Neuron (in vitro differentiated cells): Measurements from ENCODE around the gene MMP11.

DNA sequence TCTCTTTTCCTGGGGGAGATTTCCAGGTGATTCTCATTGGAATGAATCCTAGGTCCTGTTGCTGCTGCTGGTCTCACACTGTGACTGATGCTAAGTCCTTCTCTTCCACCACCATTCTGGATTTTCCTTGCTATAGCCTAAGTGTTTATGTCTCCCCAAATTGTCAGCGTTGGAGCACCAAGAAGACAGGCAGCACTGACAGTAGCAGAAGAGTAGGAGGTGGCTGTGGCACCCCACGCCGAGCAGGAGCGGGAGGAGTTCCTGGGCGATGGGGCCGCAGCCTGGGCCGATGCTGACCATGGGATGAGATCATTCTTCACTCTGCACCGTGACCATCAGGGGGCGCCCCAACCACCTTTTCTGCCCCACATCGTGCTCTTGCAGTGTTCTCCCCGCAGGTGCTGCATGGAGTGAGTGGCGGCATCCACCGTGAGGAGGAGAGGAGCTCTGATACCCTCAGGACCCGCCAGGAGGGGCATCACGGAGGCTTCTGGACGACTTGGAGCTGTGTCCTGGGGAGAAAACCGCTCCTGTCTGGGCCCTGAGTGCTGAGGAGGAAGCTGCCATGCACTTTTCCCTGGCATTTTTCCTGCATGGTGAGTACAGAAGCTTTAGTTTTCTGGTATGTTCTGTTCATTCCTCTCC is 57.0 kb downstream of the LRRC74B start:
- PRO-cap: bidirectional peak, plus-strand start at position 386 of the sequence, minus-strand start at position 291 of the sequence

- PRO-cap: no peak
These were observed 9.9 kb upstream of the TMEM191C start for GRCh38 chr22:21457202-21457866.

- PRO-cap: no peak
These were observed 1.0 kb downstream of the YPEL1 start for GRCh38 chr22:21734648-21734912.

- PRO-cap: no peak
These were observed 23.5 kb upstream of the YPEL1 start for GRCh38 chr22:21758739-21759905.

DNA sequence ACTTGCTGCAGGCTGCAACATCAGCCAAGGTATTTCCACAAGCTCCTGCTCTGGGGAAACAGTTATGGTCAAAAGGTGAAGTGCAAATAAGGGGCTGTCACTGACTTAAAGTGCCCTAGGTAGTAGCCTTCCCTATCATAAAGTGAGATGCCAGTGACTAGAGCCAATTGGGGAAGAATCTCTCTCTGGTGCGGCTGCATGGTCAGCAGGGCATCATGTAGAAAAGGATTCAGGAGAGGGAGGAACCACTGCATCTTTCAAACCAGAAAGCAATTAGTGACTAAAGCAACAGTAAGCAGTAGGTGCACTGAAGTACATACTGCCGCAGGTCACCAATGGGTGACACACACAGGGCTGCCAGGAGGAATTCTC is 28.1 kb upstream of the YPEL1 start:
- PRO-cap: no peak

- PRO-cap: no peak
These were observed 43.4 kb downstream of the MAPK1 start for GRCh38 chr22:21823946-21824533.

- PRO-cap: no peak
These were observed 5.9 kb upstream of the PPM1F start for GRCh38 chr22:21958338-21959102.

DNA sequence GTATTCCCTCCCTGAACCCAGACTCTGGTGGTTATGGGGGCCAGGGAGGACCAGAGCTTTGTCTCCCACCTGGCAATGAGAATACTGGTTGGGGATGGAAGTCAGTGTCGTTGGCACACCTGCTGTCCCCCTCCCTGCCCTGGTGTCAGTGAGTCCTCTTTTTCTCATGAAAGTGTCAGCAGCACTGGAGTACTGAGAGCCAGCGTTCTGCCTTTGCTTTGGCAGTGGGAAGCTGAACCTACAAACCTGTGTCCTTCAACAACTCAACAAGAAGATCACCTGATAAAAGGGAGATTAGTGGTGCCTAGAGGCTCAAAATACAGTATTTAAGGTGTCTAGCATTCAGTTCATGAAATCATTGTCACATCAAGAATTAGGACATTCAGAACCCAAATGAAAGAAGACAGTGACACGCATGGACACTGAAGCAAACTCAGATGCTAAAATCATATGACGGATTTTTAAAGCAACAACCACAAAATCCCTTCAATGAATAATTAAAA is 77.5 kb upstream of the VPREB1 start:
- PRO-cap: no peak

- PRO-cap: no peak
These were observed 125.3 kb downstream of the VPREB1 start for GRCh38 chr22:22369785-22370451.

- PRO-cap: no peak
These were observed 126.4 kb downstream of the VPREB1 start for GRCh38 chr22:22370828-22371525.

DNA sequence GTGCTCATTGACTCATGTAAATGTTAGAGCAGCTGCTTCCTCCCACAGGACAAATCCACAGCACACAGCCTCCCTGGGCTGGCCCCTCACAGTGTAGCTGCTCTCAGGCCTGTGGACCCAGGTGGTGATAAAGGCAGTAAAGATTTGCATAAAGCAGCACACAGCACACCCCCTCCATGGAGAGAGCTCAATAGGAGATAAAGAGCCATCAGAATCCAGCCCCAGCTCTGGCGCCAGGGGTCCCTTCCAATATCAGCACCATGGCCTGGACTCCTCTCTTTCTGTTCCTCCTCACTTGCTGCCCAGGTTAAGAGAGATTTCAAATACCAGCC is 113.8 kb downstream of the ZNF280B start:
- PRO-cap: no peak

DNA sequence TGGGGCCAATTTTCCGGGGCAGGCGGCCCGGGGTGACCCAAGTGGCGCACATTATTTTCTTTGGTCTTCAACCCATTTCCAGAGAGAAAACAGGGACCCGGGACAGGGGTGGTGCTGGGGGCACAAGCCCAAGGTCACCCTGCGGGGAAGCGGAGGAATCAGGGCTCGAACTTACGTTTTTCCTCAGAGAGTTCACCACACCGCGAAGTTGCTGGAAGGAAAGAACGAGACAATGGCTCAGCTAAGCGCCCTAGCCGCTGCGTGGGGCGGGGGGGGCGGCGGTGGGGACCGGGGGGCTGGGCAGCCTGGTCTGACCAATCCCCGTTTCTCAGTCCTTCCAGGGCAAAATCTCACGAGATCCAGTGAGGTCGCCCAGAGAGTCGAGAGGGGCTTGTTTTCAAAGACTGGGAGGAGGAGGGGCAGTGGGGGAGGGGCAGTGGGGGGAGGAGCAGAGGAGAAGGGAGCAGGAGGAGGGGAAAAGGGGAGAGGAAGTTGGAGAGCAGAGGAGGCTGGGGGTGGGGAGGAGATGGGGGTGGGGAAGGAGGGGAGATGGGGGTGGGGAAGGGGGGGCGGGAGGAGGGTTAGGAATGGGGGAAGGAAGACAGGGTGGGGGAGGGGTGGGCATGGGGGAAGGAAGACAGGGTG is 1.6 kb downstream of the PRAME start:
- PRO-cap: no peak

GRCh38 chr22:22693226-22694088 is 49.0 kb downstream of the GGTLC2 start:
- PRO-cap: no peak

DNA sequence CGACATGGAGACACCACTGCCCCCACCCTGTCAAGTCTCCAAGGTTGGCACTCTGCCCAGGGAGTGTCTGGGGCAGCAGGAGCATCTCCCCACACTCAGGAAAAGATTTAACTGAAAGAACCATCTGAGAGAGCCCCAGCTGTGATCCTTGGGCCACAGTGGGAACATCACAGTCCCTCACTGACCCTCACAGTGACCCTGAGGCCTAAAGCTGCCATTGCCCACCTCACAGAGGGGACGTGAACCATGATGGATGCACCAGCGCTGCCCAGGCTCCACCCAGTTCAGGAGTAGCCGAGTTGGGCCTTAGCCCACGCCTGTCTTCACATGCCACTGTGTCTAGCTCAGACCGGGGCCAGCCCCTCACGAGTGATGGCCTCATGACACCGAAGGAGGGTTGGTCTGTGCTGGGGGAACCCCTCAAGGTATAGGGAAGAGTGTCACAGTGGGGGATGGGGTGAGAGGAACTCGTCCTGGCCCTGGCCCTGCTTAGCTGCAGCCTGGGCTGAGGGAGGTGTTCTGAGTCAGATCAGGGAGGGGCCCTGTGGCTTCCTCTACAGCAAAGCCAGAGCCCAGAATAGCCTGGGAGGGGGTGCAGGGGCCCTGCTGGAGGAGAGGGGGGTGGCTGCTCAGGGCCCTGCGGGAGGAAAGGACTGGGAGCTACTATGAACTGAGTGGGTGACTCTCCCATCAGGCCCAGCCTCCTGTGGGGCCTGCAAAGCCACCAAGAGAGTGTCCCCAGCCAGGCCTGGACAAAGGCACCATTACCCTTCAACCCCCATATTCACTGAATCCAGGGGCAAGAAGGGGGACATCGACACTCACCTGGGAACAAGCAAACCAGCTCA is 41.0 kb downstream of the IGLL5 start:
- PRO-cap: no peak

DNA sequence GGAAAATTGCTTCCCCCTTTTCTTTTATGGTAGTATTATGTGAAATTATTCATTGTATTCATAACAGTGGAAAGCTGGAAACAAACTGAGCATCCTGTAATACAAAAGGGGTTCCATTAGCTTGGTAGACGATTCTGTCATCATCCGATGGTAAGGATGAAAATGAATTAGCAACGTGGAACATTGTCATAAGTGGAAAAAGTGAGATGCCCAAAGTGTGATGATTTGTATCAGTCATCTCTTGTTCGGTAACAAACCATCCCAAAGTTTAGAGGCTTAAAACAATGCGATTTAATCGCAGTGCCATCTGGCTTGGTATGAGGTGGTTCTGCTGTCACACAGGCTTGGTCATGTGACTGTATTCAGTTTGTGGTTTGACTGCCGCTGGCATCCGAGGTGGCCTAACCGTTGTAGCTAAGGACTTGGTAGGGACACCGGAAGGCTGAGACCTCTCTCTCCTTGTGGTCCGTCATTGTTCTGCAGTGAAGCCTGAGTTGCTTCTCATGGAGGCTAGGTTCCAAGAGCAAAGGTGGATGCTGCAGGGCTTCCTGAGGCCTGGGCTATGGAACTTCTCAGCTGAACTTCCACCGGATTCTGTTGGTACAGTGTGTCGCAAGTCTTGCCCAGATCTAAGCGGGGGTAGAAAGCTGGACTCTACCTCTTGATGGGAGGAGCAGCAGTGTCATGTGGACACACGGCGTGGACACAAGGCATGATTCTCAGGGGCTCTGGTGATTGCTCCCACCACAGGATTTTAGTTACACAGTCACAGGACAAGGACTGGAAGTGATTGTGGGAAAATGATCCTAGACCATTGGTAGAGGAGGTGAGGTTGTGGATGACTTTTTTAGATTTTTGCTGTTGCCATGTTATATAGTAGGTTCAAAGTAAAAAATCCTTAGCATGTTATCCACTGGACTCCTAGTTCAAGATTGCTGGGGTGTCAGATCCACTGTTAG is 36.3 kb downstream of the BCR start:
- PRO-cap: no peak

- PRO-cap: no peak
These were observed 112.1 kb downstream of the BCR start for GRCh38 chr22:23292226-23292981.

GRCh38 chr22:23534248-23534594 is 45.9 kb downstream of the IGLL1 start:
- PRO-cap: no peak

DNA sequence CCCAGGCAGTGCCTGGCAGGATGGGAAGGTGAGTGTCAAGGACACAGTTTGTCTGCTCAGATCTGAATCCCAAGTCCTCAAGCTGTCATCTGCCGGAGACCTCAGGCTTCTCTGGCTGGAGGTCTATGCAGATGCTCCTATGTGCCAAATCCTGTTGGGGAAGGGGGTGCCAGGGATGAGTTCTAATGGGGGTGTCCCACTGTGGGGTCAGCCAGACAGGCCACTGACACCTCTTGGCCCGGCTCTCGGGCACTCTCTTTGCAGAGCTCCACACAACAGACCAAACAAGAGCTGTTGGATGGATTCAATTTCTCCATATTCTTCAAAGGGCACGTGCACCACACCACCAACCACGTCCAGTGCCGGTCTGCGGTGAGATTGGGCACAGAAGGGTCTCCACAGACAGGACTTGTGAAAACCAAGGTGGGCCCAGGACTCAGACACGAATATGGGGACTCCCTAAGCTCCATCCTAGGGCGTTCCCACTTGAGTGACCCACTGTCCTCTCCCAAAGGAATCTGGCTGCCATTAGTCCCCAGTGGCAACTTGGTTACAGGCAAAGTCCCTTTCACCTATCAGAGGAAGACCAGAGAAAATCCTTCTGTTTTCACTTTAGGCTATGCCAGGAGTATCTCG is 2.2 kb upstream of the RGL4 start:
- PRO-cap: no peak

DNA sequence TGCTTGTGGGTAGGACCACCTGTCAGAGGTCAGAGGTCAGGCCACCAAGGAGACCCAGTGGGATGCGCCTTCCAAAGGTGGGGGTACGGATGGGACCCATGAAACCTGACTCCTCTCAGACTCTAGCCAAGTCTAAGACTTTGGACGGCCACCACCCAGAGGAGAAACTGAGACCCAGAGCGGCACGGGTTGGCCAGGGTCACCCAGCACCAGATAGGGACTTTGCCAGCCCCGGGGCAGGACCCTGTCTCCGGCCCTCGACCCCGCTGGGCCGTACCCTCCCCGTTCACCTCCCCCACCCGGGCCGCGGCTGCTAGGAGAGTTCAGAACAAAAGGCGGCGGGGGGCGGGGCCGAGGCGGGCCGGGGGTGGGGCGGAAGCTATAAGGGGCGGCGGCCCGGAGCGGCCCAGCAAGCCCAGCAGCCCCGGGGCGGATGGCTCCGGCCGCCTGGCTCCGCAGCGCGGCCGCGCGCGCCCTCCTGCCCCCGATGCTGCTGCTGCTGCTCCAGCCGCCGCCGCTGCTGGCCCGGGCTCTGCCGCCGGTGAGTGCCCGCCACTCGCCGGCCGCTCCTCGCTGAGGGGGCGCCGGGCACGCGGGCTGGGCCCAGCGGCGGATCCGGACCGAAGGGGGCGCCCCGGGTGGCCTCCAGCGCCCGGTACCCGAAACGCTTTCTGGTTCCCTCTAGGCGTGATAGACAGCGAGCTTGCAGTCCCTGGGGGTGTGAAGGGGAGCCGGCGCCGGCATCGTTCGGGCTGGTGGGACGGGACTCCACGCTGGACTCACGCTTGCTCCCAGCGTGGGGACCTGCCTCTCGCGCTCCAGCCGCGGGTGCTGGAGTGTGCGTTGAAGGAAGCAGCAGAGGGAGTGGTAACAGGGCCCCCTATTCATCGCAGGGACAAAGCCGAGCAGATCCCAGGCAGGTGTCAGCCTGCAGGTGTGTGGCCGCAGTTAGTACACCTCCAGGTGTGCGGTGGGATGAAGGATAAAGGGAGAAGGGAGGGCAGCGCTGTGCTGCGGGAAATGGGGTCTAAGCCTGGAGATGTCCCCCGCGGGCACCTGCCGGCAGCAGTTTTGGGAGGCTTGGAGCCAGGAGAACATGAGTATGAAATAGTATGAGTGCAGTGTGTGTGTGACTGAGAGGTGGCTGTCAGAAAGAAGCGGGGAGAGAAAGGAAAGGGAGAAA is at the start of gene MMP11:
TSS of gene MMP11 (plus strand) at position 412 of the 1,183 bp plus-strand sequence.
- PRO-cap: bidirectional peak, plus-strand start at position 412 of the sequence, minus-strand start at position 275 of the sequence; bidirectional peak, plus-strand start at position 708 of the sequence, minus-strand start at position 673 of the sequence; bidirectional peak, plus-strand start at position 892 of the sequence, minus-strand start at position 840 of the sequence

DNA sequence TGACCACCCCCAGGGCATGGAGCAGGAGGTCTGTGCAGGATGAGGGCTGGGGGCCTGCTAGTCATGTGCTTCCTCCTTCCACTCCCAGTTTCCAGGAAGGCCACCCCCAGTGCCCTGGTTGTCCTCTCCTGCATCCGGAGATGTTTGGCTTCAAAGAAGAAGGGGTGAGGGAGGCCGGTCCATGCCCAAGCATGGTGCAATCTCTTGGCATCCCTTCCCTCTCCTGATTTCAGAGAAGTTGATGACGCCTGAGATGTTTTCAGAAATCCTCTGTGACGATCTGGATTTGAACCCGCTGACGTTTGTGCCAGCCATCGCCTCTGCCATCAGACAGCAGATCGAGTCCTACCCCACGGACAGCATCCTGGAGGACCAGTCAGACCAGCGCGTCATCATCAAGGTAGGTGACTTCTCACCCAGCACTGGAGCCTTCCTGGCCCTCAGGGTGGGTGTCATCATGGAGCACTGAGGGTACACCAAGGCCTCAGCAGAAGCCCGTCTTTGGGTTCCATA is 22.2 kb downstream of the DERL3 start:
- PRO-cap: no peak